Liver (tissue), 9 donors: ENCODE data around the genes TTR and MEP1B.

DNA sequence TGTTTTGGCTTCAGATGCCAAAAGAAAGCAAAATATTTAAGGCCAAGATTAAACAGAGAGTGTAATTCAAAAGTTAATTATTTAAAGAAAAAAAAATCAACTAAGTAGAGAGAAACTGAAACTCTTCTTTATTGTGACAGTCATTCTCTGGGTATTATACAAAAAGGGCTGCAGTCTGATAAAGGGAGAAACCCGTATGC, 8.3 kb downstream of the CDH2 start:
- PRO-cap, 5 experiments = peak in 4 of 5 experiments; most common plus-strand start position 139 of the sequence (in 3)
- RAMPAGE, long total RNA, 2 experiments = no peak in any of the 2 experiments
- RRBS = no CpG with 5 or more reads among the region's 1 CpG

DNA sequence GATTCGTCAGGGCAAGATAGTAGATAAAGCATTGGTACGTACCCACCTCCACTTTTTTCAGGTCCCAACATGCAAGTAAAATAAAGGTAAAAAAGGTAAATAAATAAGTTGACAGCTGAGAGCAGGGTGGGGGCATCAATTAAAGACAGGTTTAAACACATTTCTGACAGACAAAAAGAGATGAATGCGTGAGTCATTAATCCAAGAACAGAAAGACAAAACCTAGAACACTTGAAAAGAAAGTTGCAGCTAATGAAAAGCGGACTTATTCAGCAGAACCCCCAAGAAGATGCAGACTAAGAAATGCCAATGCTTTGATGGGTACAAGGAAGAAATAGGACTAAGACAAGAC, 979.6 kb upstream of the CDH2 start:
- PRO-cap, 5 experiments = no peak in any of the 5 experiments
- RAMPAGE, long total RNA, 2 experiments = no peak in any of the 2 experiments
- RRBS = no CpG with 5 or more reads among the region's 4 CpGs

GRCh38 chr18:29660732-29661123, 1381.8 kb downstream of the DSC3 start:
- PRO-cap, 5 experiments = no peak in any of the 5 experiments
- RAMPAGE, long total RNA, 2 experiments = no peak in any of the 2 experiments
- RRBS = no CpG with 5 or more reads among the region's 2 CpGs

- PRO-cap, 5 experiments = no peak in any of the 5 experiments
- RAMPAGE, long total RNA, 2 experiments = no peak in any of the 2 experiments
- RRBS = no CpG with 5 or more reads among the region's 50 CpGs
Measured at GRCh38 chr18:31041352-31042034, 1.0 kb downstream of the DSC3 start.

DNA sequence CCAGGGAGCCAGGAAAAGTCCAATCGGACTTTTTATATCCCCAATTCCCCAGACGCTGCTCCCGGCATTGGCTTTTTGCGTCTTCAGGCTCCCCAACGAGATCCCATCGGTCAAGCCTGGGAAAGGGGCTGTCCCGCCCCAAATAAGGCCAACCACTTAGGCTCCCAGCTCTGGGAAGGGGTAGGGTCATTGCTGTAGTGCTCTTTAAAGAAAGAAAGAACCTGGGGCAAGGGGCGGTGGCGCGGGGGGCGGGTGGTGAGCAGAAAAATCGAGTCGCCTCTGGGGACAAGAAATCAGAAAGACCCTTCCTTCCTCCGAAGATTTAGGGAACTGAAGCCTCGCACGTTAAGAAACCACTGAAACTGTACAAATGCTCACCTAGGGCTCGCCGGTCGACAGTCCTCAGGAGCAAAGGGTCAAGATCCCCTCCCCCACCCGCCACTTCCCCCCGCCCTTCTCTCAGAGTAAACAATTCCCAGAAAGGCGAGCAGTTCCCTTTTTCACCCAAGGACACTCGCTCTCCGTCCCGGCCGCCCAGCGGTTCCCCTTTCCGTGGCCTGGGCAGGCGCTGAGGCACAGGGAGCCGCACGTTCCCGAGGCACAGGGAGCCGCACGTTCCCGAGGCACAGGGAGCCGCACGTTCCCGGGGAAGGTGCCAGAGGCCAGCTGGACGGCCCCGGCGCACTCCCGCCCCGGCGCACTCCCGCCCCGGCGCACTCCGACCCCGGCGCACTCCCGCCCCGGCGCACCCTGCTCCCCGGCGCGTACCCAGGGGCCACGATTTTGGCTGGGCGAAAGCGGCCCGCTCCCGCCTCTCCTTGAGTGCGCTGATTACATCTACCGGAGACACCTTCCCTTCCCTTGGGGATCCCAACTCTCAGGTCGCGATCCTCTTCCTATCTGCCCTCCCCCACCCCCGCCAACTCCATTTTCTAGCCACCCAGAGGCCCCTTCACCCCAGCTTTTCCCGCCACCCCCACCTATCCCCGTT, 1.1 kb downstream of the DSC2 start:
- PRO-cap, 5 experiments = peak in 5 of 5 experiments; most common plus-strand start position 780 of the sequence (in 5); most common minus-strand start position 358 of the sequence (in 3)
- RAMPAGE, long total RNA, 2 experiments = start-site peak on the plus strand in 1 of 2 experiments, centred at position 757 of the sequence, 31 reads per replicate
- RRBS = 6% methylated on average over 9 of the region's 68 CpGs

- PRO-cap, 5 experiments = no peak in any of the 5 experiments
- RAMPAGE, long total RNA, 2 experiments = no peak in any of the 2 experiments
- RRBS = no CpG with 5 or more reads among the region's 7 CpGs
Measured at GRCh38 chr18:31207365-31207993, 44.8 kb upstream of the DSC1 start.

- PRO-cap, 5 experiments = no peak in any of the 5 experiments
- RAMPAGE, long total RNA, 2 experiments = no peak in any of the 2 experiments
- RRBS = no CpG with 5 or more reads among the region's 19 CpGs
Measured at GRCh38 chr18:31354655-31355360, 21.8 kb upstream of the DSG4 start.

- PRO-cap, 5 experiments = peak in 4 of 5 experiments; most common plus-strand start chr18:31401736 (in 3); most common minus-strand start chr18:31401617 (in 4)
- RAMPAGE, long total RNA, 2 experiments = no peak in any of the 2 experiments
- RRBS = no CpG with 5 or more reads among the region's 3 CpGs
Measured at GRCh38 chr18:31401450-31401811, 24.9 kb downstream of the DSG4 start.

DNA sequence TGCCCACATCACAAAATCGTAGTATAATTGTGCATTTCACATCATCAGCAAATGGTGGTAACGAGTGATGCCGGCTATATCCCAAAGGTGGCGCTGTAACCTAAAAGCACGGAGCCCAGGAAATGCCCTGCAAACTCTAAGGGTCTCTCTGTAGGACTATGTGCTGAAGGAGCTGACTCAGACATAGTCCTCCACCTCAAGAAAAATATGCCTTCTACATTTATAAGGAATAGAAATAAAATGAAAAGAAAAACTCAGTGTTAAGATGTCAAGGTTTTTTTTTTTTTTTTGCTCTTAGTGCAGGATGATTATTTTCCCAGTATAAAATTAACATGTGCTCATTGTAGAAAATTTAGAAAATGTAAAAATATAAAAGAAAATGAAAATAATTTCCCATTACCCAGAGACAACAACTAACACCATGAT, 23.0 kb upstream of the DSG3 start:
- PRO-cap, 5 experiments = no peak in any of the 5 experiments
- RAMPAGE, long total RNA, 2 experiments = no peak in any of the 2 experiments
- RRBS = no CpG with 5 or more reads among the region's 5 CpGs

GRCh38 chr18:31591325-31592152, at the start of gene TTR:
TTR (plus strand) TSS chr18:31591877.
- PRO-cap, 5 experiments = peak in 5 of 5 experiments; most common plus-strand start chr18:31591879 (in 5); most common minus-strand start chr18:31591729 (in 4)
- RAMPAGE, long total RNA, 2 experiments = start-site peak on the plus strand in 2 of 2 experiments, at chr18:31591871-31591880 at its widest, 50,056 to 53,719 reads per replicate
- RRBS = no CpG with 5 or more reads among the region's 6 CpGs

GRCh38 chr18:31685054-31685612, 752 bp upstream of the B4GALT6 start:
- PRO-cap, 5 experiments = peak in 5 of 5 experiments; most common plus-strand start chr18:31685309 (in 1); most common minus-strand start chr18:31685468 (in 5)
- RAMPAGE, long total RNA, 2 experiments = no peak in any of the 2 experiments
- RRBS = under 1% methylated on average over 65 of the region's 92 CpGs

- PRO-cap, 5 experiments = no peak in any of the 5 experiments
- RAMPAGE, long total RNA, 2 experiments = no peak in any of the 2 experiments
- RRBS = no CpG with 5 or more reads among the region's 5 CpGs
Measured at GRCh38 chr18:31855612-31856520, 87.1 kb downstream of the TRAPPC8 start.

- PRO-cap, 5 experiments = no peak in any of the 5 experiments
- RAMPAGE, long total RNA, 2 experiments = no peak in any of the 2 experiments
- RRBS = no CpG with 5 or more reads among the region's 2 CpGs
Measured at GRCh38 chr18:32096840-32097266, 5.2 kb downstream of the RNF138 start.

DNA sequence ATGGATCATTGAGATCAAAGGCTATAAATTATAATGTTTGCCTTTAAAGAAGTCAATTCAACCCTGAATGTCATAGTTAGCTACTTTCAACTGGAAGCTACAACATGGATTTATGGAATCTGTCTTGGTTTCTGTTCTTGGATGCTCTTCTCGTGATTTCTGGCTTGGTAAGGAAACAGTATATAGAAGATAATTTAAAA, at the start of gene MEP1B:
TSS of gene MEP1B (plus strand) at position 73 of the 200 bp plus-strand sequence.
- PRO-cap, 5 experiments = no peak in any of the 5 experiments
- RAMPAGE, long total RNA, 2 experiments = no peak in any of the 2 experiments
- RRBS = no CpG with 5 or more reads among the region's 1 CpG

GRCh38 chr18:32264628-32265596, 75.1 kb downstream of the MEP1B start:
- PRO-cap, 5 experiments = no peak in any of the 5 experiments
- RAMPAGE, long total RNA, 2 experiments = no peak in any of the 2 experiments
- RRBS = no CpG with 5 or more reads among the region's 5 CpGs

DNA sequence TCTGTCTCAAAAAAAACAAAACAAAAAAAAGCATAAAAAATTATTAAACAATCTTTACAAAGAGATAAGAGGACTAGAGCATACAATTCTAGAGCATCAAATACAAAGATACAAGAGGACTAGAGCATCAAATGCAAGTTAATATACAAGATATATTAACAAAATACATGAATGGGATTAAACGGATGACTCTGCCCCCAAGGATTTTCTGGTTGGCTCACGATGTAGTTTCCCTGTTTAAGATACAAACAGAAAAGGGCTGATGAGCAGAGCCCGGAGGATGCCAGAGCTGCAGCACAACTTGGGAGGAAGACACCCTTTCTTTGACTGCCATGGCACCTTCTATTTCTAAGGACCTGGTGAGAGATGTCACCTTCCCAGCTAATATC, 93.7 kb downstream of the MEP1B start:
- PRO-cap, 5 experiments = no peak in any of the 5 experiments
- RAMPAGE, long total RNA, 2 experiments = no peak in any of the 2 experiments
- RRBS = no CpG with 5 or more reads among the region's 3 CpGs

DNA sequence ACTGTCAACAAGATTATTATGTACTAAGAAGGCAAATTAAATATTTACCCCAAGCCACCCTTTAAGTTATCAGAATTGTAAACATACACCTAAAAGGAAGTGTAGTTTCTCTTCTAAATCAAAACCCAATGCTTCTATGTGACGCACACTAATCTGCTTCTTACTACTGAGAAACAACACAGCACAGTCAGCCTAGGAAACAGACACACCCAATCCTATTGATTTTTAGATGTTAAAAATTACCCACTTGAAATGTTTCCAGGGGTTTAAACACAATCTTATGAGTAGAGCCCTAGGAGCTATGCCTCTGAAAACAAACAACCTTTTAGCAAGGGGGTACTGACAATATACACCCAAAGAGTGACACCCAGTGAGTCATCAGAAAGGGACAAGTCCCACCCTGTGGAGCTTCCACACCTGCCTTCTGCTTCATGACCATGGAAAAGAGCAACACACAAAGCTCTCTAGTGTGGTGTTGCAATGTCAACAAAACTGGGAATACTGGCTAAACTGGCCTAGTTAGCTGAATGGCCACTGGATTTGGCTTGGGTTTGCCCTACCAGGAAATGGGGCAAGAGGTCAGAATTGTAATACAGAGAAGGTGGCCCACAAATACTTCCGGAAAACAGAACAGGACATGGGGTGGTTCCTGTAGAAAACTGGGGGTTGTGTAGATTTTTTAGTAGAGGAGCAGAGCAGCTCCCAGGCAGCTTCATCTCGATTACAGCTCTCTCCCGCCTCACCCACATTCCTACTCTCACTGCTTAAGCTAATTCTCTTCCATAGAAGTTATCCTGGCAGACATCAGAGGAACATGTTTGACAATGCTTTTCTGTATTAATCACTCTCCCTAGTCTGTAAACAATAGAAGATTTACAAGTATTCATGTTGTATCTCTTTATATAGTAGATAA, 98.2 kb downstream of the GAREM1 start:
- PRO-cap, 5 experiments = peak in 3 of 5 experiments; most common plus-strand start position 378 of the sequence (in 1); most common minus-strand start position 130 of the sequence (in 2)
- RAMPAGE, long total RNA, 2 experiments = no peak in any of the 2 experiments
- RRBS = no CpG with 5 or more reads among the region's 4 CpGs

GRCh38 chr18:32385122-32385843, 85.4 kb downstream of the GAREM1 start:
- PRO-cap, 5 experiments = no peak in any of the 5 experiments
- RAMPAGE, long total RNA, 2 experiments = no peak in any of the 2 experiments
- RRBS = no CpG with 5 or more reads among the region's 1 CpG

- PRO-cap, 5 experiments = no peak in any of the 5 experiments
- RAMPAGE, long total RNA, 2 experiments = no peak in any of the 2 experiments
- RRBS = no CpG with 5 or more reads among the region's 3 CpGs
Measured at GRCh38 chr18:32469759-32470032, 986 bp downstream of the GAREM1 start.

DNA sequence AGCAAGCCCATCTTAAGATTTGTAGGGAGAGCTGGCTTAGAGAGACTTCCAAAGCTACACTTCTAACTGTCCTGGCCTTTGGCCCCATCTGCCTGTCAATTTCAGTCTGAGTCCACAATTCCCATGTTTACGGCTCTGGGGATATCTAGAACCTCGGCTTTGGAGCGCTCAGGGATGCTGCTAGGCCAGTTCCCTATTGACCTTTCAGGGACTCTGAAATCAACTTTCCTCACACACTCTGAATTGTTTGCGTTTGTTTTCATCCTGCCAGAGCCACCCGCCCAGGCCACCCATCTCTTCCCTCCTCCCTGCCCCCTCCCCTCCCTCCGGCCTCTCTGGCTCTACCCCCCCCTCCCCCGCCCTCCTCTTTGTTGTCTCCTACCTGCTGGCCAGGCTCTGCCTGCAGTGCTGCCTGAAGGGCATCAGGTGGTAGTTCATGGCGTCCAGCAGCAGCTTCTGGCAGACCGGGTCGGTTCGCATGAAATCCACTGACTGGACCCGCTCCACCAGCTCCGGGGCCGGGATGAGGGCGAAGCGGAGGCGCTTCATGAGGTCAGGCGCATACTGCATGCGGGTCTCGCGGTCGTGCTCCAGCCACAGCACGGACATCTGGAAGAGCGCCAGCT, 3.4 kb downstream of the KLHL14 start:
- PRO-cap, 5 experiments = no peak in any of the 5 experiments
- RAMPAGE, long total RNA, 2 experiments = no peak in any of the 2 experiments
- RRBS = 8% methylated on average over 5 of the region's 24 CpGs